ENCODE data around the gene DNAJC15.

- RRBS = no CpG with 5 or more reads among the region's 9 CpGs
These were observed 446.2 kb downstream of the FOXO1 start for GRCh38 chr13:40220174-40220782.

DNA sequence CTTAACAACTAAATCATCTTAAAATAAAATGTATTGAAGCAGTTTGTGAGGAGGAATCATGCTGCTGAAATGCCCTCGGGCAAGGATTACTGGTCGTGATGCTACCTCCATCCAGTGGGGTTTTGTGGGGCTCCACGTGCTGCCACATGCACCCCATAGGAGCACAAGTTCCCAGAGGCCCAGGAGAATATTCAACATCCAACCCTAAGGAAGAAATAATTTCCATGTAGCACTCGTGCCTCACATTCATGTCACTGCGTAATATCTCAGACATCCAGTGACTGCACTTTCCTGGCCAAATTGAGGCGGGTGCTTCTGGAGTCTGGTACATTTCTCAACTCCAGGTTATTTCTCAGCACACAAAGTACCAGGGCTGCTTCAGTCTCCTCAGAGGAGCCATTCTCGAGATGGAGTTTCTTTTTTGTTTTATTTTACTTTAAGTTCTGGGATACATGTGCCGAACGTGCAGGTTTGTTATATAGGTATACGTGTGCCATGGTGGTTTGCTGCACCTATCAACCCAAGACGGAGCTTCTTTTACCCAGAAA lies 429.7 kb downstream of the FOXO1 start:
- RRBS = no CpG with 5 or more reads among the region's 11 CpGs

DNA sequence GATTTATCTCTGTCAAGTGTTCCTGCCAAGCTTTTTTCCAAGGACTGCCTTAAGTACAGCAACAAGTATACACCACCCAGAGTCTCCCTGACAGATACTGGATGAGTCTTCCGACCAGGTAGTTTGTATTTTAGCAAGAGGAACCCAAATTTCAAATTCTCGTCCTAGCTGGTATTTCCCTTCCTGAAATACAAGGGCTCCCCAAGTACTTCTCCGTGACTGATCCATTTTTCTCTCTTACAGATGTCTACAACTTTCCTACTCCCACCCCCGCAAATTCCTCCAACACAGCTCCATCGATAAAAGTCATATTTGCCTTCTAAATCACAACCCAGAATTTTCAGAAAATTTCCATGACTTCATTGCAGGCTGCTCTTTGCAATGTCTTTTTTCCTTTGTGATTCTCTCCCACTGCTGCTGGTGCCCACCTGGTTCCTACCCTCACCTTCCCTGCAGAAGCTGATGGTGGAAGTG lies 313.3 kb downstream of the FOXO1 start:
- RRBS = no CpG with 5 or more reads among the region's 5 CpGs

DNA sequence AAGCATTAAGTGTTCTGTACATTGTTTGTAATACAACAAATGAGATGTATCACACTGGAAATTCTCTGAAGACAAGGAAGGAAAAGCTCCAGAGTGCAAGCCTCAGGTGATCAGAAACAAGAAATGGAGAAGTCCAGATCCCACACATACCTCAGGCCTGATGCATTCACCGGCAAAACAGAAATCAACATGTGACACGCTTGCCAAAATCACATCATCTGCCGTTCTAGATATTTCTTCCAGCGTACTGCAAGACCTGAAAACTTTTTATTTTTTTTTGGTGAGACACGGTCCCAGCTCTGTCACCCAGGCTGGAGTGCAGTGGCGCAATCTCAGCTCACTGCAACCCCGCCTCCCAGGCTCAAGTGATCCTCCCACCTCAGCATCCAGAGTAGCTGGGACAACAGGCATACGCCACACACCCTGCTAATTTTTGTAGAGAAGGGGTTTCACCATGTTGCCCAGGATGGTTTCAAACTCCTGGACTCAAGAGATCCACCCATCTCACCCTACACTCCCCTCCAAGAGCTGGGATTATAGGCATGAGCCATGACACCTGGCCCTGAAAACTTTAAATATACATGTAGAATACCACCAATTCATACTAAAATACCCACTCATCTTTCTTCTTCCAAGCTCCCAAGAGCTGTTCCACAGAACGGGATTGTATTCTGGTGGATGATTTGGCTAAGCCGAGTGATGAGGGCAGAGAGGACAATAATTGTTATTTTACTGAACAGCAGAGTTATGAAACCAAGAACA lies 48.4 kb downstream of the FOXO1 start:
- RRBS = no CpG with 5 or more reads among the region's 10 CpGs

DNA sequence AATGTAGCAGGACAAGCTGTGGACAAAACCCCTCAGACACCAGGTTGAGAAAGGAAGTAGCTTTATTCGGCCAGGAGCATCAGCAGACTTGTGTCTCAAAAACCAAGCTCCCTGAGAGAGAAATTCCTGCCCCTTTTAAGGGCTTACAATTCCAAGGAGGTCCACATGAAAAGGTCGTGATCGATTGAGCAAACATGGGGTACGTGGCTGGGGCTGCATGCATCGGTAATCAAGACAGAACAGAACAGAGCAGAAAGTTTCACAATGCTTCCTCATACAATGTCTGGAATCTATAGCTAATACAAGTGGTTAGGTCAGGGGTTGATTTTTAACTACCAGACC lies 91.4 kb downstream of the SLC25A15 start:
- RRBS = no CpG with 5 or more reads among the region's 5 CpGs

GRCh38 chr13:40942938-40943568 lies 76.1 kb downstream of the ELF1 start:
- RRBS = no CpG with 5 or more reads among the region's 3 CpGs

DNA sequence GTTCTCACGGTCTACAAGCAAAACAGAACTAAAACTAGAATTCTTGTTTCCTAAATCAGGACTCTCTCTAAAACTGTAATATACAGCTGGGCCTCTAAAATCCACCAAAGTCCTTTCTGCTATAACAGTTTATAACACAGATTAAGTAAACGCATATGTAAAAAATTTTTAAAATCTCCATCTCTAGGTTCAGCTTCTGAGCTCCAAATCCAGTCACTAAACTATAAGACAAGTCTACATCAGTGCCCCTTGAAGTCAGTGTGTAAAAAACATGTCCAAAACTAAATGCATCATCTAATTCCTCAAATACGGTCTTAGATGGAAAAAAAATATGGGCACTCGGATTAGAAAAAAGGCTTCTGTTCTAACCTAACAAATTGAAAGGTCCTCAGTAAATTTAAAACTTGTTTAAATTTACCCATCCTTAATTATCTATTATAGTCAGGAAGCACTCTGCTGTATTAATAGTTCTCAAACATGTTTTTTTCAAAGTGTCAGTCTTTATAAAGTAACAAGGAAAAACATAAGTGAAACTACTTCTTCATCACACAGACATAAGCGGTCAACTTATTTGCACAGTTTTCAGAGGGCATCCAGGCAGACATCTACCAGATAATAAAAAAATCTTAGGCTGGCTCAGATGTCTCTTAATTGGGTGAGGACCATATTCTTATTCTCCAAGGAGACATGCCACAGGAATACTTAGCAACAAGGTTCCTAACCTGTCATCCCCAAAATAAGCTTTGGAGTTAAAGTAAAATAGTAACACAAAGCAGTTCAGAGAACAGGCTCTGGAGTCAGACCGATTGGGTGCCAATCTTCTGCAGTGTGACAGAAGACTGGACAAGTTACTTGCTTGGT lies 33.5 kb downstream of the ELF1 start:
- RRBS = no CpG with 5 or more reads among the region's 6 CpGs

GRCh38 chr13:41312192-41312602 lies 1.1 kb downstream of the NAA16 start:
- RRBS = no CpG with 5 or more reads among the region's 11 CpGs

- RRBS = no CpG with 5 or more reads among the region's 15 CpGs
These were observed 45.0 kb downstream of the NAA16 start for GRCh38 chr13:41355838-41356687.

DNA sequence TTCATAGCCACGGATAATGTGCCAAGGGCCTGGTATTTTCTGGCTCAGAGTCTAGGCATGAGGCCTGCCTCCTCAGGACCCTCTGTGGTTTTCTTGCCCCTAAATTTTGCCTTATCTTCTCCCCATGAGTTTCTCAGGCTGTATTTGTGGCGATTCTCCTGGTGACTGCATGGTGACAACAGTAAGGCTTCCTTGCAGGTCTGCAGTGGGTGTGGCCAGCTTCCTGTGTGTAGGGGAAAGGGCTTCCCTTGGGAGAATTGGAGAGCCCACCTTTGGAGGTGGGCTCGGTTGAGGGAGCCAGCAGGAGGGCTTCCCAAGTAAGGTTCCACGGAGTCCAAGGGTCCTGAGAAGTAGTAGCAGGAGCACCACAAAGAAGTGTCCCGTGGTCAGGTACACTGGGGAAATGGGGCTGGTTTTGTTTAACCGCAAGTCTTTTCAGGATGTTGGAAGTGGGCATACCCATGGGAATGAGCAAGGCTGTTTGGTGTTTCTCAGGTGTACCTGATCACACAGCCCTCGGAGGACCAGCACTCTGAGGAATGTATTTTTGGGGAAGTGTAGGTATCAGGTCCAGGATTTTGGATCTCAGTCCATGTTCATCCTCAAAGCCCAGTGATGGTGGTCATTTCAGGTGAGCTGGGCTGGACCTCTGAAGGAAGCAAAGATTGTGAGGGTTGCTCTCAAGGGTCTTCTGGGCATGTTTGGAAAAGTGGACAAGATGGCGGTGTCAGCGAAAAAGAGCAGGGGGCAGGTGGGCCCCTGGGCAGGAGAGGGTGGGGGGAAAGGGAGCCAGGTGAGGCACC lies 7.0 kb downstream of the RGCC start:
- RRBS = no CpG with 5 or more reads among the region's 9 CpGs

- RRBS = no CpG with 5 or more reads among the region's 2 CpGs
These were observed 30.8 kb downstream of the RGCC start for GRCh38 chr13:41488167-41488567.

- RRBS = no CpG with 5 or more reads among the region's 4 CpGs
These were observed 188.0 kb downstream of the RGCC start for GRCh38 chr13:41645212-41645875.

DNA sequence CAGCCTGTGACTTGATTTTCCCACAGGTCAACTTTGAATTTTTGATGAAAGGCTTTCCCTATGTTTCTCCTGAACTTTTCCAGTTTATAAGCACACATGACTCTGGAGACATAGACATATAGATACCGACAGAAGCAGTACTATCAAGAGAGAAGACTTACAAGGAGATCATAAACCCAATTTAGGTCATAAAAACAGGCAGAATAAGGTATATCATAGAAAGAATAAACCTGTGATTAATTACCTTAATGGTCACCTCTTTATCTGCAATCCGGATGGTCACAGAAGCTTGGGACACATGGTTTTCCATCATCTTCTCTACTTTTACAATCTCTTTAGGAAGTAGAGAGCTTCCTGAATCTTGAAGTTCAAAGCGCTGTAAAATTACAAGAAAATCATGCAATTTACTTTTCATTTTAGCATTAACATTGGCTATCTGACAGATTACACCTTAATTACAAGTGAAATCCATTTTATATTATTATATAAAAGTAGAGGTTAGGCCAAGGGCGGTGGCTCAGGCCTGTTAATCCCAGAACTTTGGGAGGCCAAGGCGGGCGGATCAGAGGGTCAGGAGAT lies 92.7 kb downstream of the VWA8 start:
- RRBS = no CpG with 5 or more reads among the region's 6 CpGs

DNA sequence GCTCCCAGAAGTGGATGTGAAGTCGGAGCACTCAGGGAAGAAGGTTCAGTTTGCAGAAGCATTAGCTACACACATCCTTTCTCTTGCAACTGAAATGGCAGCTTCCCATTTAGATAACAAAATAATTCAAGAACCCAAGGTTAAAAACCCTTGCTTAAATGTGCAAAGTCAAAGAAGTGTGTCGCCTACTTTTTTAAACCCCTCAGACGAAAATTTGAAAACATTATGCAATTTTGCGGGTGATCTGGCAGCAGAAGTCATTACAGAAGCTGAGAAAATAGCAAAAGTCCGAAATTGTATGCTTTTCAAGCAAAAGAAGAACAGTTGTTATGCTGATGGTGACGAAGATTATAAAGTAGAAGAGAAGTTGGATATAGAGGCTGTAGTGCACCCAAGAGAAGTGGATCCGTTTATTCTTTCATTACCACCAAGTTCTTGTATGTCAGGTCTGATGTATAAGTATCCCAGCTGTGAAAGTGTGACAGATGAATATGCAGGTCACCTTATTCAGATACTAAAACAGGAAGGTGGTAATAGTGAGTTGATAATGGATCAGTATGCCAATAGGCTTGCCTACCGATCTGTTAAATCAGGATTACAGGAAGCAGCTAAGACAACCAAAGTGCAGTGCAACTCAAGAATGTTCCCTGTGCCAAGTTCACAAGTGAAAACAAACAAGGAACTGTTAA lies 30.5 kb downstream of the AKAP11 start:
- RRBS = no CpG with 5 or more reads among the region's 8 CpGs

DNA sequence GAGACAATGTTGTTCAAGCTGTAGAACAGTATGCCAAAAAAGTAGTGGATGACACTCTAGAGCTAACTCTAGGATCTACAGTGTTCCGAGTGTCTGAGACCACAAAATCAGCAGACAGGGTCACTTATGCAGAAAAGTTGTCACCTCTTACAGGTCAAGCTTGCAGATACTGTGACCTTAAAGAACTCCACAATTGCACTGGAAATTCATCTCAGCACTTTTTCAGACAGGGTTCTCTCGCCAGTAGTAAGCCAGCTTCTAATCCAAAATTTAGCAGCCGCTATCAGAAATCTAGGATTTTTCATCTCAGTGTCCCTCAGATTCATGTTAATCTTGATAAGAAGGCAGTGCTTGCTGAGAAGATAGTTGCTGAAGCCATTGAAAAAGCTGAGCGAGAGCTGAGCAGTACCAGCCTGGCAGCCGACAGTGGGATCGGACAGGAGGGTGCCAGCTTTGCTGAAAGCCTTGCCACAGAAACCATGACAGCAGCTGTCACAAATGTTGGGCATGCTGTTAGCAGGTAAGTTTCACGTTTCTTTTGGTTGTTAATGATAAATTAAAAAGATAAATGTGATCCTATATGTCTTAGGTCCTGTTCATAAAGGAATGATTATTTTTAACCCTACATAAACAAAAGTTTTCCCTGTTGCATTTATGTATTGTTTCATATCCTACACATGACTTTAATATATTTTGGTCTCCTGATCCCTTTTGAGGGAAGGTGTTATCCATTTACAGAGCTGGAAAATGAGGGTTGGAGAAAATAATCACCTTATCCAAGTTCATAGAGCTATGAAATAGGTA lies 31.6 kb downstream of the AKAP11 start:
- RRBS = no CpG with 5 or more reads among the region's 7 CpGs

GRCh38 chr13:42313345-42314032 lies 41.5 kb downstream of the AKAP11 start:
- RRBS = no CpG with 5 or more reads among the region's 1 CpG

DNA sequence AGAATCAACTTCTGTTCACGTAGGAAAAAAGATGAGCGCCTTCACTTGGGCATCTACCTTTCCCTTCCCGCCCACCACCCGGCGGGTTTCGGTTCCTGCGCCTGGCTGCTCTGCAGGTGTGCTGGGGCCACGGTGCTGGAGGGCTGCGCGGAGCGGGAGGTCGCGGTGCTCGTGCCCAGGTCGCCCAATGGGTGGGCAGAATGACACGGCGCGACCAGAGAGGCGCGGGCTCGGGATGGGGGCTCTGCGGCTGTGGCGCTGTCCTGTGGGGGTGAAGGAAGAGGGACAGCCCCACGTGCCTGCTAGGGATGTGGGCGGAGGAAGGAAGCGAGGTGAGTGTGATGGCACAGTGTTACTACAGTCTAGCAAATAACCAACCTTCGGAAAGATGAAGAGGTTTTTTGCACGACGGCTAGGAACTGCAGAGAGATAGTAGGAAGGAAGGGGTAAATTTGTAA lies 966 bp downstream of the TNFSF11 start:
- RRBS = no CpG with 5 or more reads among the region's 29 CpGs

DNA sequence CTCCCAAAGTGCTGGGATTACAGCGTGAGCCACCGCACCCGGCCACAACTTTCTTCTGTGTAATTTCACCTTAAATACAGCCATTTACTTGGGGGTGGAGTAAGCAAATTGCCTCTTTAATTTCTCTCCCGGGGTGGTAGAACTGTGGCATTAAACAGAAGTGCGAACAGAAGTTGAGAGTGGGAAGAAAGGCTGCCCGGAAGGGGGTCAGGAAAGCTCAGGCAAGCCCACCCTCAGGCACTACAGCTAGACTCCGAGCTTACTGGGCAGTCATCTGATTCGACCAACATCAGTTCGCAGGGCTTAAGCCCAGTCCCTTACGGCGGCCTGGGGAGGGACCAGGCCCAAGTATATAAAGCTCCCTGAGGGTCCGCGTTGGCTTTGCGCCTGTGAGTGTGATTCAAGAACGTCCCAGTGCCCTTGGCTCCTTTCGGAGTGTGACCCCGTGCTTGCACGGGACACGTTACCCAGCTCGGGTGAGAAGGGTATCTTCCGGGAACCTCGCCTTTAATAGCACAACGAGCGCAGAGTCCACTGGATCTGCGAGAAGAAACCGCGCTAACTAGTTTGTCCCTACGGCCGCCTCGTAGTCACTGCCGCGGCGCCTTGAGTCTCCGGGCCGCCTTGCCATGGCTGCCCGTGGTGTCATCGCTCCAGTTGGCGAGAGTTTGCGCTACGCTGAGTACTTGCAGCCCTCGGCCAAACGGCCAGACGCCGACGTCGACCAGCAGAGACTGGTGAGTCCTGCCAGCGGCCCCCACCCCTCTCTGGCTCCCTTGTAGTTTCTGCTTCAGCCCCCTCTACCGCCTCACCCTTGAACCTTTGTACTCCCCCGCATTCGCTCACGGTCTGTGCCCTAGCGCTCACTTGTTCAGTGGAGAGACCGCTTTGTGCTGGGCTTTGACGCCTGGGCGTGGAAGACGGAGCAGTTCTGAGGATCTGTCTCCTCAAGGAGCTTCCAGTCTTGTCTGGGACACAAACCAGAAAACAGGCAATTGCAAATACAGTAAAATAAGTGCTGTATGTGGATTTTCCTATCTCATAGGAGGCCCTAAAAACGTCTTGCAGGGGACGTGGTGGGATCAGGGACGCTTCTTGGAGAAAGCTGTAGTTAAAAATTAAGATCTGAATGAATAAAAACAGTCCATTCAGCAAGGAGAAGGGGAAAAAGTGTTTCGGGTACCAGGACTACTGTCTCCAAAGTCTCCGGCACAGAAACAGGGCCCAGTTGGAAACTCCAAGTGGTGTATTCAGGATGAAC lies at the start of gene DNAJC15:
Gene DNAJC15, plus strand, starts transcription at position 589 of the 1,261 bp plus-strand sequence.
- RRBS = 43% methylated on average over 4 of the region's 61 CpGs

DNA sequence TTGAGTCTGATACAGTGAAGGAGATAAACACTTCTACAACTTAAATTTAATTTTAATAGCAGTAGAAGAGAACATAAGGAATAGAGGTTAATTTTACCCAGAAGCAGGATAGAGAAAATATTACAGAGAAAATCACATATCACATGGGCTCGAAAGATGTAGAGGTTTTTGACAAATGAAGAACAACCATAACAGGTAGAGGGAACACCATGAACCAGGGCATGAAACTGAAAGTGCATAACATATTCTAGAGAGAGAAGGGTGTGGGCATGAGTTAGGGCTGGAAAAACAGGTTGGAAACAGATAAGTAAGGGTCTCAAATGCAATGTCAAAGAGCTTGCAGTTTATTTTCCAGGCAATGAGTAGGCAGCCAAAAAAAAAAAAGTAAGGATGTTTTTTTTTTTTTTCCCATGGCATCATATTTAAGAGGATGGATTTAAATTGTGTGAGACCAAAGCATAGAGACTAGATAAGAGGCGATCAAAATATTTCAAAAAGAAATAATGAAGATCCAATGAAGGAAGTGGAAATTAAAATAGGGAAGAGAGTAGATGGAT lies 12.2 kb downstream of the LACC1 start:
- RRBS = no CpG with 5 or more reads among the region's 2 CpGs

- RRBS = no CpG with 5 or more reads among the region's 5 CpGs
These were observed 138.2 kb downstream of the LACC1 start for GRCh38 chr13:44017692-44018421.

All from amniotic epithelial cell (primary cell).